Heart left ventricle (tissue), 7 donors: ENCODE measurements around a stretch of chr10.

GRCh38 chr10:124079579-124080280 is 13.7 kb downstream of the CHST15 start:
- PRO-cap, 6 experiments: no peak in any of the 6 experiments
- RAMPAGE, long total RNA, 2 experiments: no peak in any of the 2 experiments
- RRBS: no CpG with 5 or more reads among the region's 13 CpGs

DNA sequence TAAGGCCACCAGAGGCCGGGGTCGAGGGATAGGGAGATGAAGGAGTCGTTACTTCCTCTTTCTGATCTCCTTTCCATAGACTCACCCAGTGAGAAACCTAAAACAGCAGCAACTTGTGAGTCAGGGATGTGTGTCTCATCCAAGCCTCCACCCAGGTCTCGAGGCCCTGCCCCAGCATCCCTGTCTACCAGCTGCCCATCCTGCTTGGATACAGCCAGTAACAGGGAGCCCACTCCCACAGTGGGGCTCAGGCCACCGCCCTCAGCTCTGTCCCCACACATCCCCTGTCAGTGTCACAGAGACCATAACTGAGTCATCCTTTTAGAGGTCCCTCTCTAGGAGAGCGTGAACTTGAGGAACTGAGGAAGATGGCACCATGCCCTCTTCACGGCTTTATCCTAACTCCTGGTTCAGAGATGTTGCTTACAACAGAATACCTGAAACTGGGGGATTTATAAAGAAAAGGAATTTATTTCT is 49.6 kb upstream of the CHST15 start:
- PRO-cap, 6 experiments: no peak in any of the 6 experiments
- RAMPAGE, long total RNA, 2 experiments: no peak in any of the 2 experiments
- RRBS: no CpG with 5 or more reads among the region's 7 CpGs

DNA sequence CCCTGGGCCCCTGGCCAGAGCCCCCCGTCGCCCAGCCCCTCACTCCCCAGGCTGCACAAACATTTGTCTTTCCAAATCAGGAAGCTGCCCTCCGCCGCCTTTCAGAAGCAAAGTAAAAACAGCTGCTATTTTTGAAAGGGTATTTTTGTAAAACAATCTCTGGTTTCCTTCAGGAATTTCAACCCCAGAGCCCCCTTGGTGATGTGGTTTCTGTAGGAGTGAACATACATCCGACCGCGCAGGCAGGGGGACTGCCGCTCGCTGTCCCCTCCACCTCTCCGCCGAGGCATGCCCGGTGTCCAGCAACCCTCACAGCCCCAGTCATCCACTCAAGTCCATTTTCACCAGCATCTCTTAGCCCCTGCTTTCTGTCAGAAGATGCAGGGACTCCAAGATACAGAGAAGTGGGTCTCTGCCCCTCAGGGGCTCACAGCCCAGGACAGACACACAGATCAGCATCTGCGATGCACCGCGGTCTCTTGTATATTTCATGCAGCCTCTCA is 128.6 kb upstream of the CHST15 start:
- PRO-cap, 6 experiments: no peak in any of the 6 experiments
- RAMPAGE, long total RNA, 2 experiments: no peak in any of the 2 experiments
- RRBS: no CpG with 5 or more reads among the region's 15 CpGs

DNA sequence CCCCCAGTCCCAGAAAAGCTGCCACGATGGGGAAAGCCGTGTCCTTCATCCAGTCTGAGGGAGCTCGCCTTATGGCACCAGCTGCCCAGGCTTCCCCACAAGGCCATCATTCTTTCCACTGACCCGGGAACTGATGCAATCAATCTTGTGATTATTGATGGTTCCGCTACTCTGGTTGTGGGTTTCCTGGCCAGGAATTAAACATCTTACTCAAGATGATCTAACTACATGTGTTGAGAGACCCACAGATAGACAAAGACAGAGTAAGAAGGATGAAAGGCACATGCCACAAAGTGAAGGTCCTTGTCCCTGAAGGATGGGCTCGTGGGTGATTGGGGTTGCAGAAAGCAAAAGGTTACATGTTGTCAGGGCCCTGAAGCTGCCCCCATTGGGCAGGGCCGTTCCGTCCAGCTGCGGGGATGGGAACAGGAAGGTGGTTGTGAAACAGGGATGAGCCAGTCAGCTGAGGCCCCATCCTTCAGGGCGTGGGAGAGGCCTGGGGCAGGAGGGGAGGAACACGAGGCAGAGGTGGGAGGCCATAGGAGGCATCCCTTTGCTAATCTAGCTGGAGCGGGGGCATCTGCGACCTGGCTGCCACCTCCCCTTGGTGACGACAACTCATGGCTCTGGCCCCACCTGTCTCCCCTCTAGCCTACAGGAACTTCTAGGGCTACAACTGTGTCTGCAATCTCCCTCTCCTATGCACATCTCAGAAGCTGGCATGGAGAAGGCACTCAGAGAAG is 127.5 kb downstream of the OAT start:
- PRO-cap, 6 experiments: no peak in any of the 6 experiments
- RAMPAGE, long total RNA, 2 experiments: no peak in any of the 2 experiments
- RRBS: no CpG with 5 or more reads among the region's 14 CpGs

DNA sequence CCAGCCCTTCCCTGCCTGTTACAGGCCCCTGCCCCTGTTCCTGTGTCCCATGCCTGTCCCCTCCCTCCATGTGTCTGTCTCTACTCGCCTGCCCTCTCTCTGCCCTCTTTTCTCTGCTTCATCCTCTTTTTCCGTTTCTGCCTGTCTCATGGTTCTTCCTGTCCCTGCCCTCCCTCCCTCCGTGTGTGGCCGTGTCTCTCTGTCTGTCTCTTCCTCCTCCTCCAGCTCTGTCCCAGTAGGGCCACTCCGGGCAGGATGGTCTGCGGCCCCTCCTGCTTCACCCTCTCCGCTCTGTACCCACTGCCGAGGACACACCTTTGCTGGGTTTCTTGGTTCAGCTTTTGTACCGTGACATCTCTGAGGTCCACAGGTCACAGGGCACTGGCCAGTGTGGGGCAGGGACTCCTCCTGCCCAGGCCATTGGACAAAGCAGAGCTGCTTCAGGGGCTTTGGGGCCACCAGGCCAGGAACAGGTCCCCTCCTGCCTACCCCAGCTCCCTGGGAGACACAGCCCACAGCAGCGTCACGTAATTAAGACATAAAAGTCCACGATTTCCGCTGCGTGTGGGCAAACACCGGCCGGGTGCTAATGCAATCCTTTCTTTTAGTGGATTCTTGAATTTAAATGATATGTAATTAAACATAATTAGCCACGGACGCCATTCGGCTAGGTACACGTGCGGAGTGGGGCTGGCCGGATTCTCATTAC is 137.2 kb downstream of the FAM53B start:
- PRO-cap, 6 experiments: no peak in any of the 6 experiments
- RAMPAGE, long total RNA, 2 experiments: no peak in any of the 2 experiments
- RRBS: no CpG with 5 or more reads among the region's 22 CpGs

GRCh38 chr10:124617239-124618042 is 126.7 kb downstream of the FAM53B start:
- PRO-cap, 6 experiments: no peak in any of the 6 experiments
- RAMPAGE, long total RNA, 2 experiments: no peak in any of the 2 experiments
- RRBS: no CpG with 5 or more reads among the region's 32 CpGs

DNA sequence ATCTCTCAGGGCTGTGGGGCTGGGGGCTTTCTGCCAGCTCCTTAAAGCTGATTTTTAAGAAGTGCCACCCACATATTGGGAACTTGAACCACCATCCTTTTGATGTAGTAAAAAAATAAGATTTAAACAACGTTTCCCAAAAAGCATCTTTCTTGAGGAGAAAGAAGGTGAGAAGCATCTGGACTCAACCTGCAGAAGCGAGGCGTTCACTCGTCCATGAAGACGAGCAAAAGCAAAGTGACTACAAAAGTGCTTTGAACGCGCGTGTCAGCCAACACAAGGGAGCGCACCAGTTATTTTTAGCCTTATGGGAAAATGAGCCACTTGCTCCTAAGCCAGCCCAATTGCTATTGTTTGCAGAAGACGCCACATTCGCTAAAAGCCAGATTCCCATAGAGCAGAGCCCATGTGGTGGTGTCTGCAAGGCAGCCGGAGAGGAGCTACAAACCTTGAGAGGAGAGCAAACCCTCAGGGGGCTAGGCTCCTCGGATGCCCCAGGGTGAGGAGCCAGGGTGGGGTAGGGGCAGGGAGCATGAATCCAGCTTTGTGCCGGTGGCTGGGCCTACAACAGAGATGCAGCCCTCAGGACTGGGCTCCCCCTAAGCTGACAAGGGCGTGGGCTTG is 122.5 kb downstream of the FAM53B start:
- PRO-cap, 6 experiments: peak in 2 of 6 experiments; most common plus-strand start position 343 of the sequence (in 2)
- RAMPAGE, long total RNA, 2 experiments: no peak in any of the 2 experiments
- RRBS: 24% methylated on average over 2 of the region's 15 CpGs

- PRO-cap, 6 experiments: peak in 4 of 6 experiments; most common plus-strand start chr10:124626201 (in 4)
- RAMPAGE, long total RNA, 2 experiments: no peak in any of the 2 experiments
- RRBS: 67% methylated on average over 1 of the region's 20 CpGs
Observed at GRCh38 chr10:124625971-124626253, 118.3 kb downstream of the FAM53B start.

- PRO-cap, 6 experiments: peak in 2 of 6 experiments; most common plus-strand start chr10:124632300 (in 1); most common minus-strand start chr10:124632112 (in 1)
- RAMPAGE, long total RNA, 2 experiments: no peak in any of the 2 experiments
- RRBS: no CpG with 5 or more reads among the region's 26 CpGs
Observed at GRCh38 chr10:124631904-124632609, 112.1 kb downstream of the FAM53B start.

DNA sequence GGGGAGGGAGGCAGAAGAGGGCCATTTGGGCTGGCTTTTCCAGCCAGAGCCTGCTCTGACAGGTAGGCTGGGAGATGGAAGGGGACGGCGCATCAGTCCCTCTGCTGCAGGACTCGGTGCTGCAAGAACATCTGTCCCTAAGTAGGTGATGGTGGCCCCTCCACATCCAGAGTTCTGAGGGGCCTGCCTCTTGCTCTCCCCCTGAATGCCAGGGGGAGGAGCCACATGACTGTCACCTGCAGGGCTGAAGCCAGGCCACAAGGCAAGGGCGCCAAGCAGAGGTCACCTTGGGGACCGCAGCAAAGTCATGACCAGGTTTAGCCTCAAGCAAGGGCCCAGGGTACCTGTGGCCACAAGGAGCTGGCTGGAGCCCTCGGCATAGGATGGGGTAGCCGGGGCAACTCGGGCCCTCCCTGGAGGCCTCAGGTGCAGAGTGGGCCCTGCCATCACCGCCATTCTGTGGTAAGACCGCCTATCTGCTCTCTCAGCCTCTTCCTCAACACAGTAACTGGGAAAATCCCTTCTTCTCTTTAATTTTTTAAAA is 99.3 kb downstream of the FAM53B start:
- PRO-cap, 6 experiments: no peak in any of the 6 experiments
- RAMPAGE, long total RNA, 2 experiments: no peak in any of the 2 experiments
- RRBS: no CpG with 5 or more reads among the region's 10 CpGs

GRCh38 chr10:124802007-124802752 is 561 bp downstream of the ABRAXAS2 start:
- PRO-cap, 6 experiments: no peak in any of the 6 experiments
- RAMPAGE, long total RNA, 2 experiments: no peak in any of the 2 experiments
- RRBS: 1% methylated on average over 11 of the region's 38 CpGs

DNA sequence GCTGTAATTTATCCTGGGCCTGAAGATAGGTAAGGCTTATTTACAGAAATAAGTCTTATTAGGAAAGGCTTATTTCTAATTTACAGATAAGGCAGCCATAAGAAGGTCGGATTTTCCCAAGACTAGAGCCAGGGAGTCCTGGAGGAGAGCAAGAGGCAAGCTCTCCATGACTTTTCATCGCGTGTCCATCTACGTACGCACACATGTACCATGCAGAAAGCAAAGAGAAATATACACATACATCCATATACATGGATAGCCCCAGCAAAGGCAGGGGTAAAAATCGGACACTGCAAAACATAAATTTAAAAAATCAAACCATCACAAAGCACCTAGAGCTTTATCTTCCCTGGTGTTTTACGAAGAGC is 25.8 kb upstream of the ZRANB1 start:
- PRO-cap, 6 experiments: no peak in any of the 6 experiments
- RAMPAGE, long total RNA, 2 experiments: no peak in any of the 2 experiments
- RRBS: no CpG with 5 or more reads among the region's 7 CpGs

DNA sequence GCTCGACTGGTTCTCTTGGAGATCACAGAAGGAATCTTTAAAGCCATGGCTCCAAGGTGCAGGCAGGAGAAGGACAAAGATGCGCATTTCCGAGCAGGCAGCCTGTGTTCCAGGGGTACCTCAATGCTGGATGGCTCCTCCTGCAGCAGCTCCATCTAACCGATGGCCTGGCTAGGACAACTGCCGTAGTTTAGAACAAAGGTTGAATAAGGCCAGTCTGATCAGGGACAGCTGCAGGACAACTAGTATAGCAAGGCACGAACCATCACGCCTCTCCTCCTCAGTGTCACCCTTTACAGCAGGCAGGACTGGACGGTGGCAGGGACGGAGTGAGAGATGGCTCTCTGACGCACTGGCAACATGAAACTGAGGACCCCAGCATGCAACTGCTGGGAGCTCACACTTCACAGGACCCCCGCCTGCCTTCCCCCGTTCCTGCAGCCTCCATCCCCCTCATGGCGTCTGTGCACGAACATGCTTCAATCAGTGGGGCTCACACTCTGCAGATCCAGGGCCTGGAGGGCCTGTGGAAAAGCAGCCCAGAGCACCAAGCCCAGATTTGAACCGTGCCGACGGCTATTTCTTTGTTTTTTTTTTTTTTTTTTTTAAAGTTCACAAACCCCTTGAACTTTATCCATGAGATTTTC is 32.3 kb downstream of the CTBP2 start:
- PRO-cap, 6 experiments: no peak in any of the 6 experiments
- RAMPAGE, long total RNA, 2 experiments: no peak in any of the 2 experiments
- RRBS: no CpG with 5 or more reads among the region's 17 CpGs

DNA sequence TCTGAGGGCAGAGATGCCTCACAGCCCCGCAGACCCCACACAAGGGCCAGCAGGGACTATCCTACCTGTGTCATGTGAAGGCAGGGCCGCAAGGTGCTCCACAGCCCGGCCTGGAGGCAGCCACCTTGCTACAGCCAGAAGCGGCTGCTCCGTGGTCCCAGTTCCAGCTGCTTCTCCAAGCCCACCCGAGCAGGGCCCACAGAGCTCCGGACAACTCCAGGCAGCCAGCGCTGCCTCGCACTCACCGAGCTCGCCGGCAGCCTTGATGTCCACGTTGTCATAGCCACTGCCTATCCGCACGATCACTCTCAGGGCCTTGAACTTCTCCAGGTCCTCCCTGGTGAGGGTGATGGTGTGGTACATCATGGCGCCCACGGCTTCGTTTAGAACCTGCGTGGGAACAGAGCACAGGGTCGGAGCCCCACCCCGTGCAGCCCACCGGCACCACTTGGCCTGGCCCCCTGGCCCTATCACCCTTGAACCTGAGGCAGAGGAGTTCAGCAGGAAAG is 25.1 kb downstream of the CTBP2 start:
- PRO-cap, 6 experiments: no peak in any of the 6 experiments
- RAMPAGE, long total RNA, 2 experiments: no peak in any of the 2 experiments
- RRBS: 73% methylated on average over 8 of the region's 22 CpGs

- PRO-cap, 6 experiments: peak in 2 of 6 experiments; most common plus-strand start chr10:125023999 (in 1); most common minus-strand start chr10:125024008 (in 1)
- RAMPAGE, long total RNA, 2 experiments: no peak in any of the 2 experiments
- RRBS: no CpG with 5 or more reads among the region's 21 CpGs
Observed at GRCh38 chr10:125023871-125024320, 4.0 kb downstream of the CTBP2 start.

- PRO-cap, 6 experiments: no peak in any of the 6 experiments
- RAMPAGE, long total RNA, 2 experiments: no peak in any of the 2 experiments
- RRBS: 4% methylated on average over 2 of the region's 10 CpGs
Observed at GRCh38 chr10:125064879-125065797, 37.3 kb upstream of the CTBP2 start.

DNA sequence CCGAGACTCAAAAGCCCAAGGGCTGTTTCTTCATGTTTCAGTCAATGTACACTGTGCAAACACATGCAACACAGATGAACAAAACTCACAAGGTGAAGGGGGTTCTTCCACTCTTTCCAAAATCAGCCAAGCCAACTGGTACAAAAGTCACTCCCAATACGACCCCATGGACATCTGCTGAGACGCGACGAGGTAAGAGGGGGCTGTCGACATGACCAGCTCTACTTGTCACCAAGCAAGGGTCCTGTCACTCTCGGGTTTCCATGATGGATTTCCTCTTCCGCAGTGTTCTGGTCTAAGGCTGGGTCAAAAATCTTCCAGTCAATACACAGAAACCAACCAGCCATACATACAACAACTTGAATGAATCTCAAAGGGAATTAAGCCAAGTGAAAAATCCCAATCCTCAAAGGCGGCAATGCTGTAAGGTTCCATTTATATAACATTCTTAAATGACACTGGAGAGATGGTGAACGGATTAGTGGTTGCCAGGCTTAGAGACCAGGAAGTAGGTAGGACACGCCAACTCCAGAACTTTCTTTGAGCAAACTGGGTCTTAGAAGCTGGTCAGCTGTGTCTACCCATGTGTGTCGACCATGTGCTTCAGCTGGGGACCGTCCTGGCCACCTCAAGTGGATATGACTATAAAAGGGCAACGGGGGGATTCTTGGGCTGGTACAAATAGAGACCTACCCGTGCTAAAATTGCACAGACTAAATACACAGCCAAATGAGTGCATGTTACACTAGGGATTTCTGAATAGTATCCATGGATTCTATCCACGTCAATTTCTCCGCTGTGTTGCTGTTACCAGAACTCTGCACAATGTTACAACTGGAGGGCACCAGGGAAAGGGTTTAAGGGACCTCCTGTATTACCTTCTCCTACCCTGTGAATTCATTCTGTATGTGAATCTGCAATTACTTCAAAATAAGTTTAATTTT is 95.0 kb upstream of the CTBP2 start:
- PRO-cap, 6 experiments: no peak in any of the 6 experiments
- RAMPAGE, long total RNA, 2 experiments: no peak in any of the 2 experiments
- RRBS: no CpG with 5 or more reads among the region's 17 CpGs

- PRO-cap, 6 experiments: no peak in any of the 6 experiments
- RAMPAGE, long total RNA, 2 experiments: no peak in any of the 2 experiments
- RRBS: no CpG with 5 or more reads among the region's 6 CpGs
Observed at GRCh38 chr10:125139605-125139995, 111.7 kb upstream of the CTBP2 start.

GRCh38 chr10:125156054-125156657 is 128.3 kb upstream of the CTBP2 start:
- PRO-cap, 6 experiments: peak in 3 of 6 experiments; most common plus-strand start chr10:125156496 (in 2); most common minus-strand start chr10:125156396 (in 1)
- RAMPAGE, long total RNA, 2 experiments: no peak in any of the 2 experiments
- RRBS: no CpG with 5 or more reads among the region's 3 CpGs

DNA sequence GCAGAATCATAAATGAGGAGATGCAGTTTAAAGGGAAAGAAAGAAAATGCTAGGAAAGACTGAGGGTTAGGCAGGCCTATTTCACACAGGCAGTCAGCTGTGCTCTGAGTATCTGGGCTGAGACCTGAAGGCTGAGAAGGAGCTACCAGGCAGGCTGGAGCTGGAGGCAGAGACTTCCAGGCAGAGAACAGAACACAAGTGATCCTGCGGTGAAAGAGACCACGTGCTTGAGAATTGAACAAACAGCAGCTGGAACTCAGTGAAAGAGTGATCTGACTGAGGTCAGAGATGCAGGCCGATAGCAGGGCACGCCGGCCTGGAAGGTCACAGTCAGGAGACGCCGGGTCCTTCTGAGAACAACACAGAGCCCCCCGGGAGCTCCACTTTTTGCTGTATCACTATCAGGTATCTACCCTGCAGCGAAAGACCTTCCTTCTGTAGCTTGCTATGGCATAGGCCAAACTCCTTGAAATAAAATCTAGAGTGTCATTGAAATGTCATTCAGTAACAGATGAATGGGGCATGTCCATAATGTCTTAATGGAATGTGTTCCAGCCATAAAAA is 147.7 kb downstream of the ADAM12 start:
- PRO-cap, 6 experiments: no peak in any of the 6 experiments
- RAMPAGE, long total RNA, 2 experiments: no peak in any of the 2 experiments
- RRBS: no CpG with 5 or more reads among the region's 9 CpGs